Measurements from ENCODE around the gene NANOS1.

DNA sequence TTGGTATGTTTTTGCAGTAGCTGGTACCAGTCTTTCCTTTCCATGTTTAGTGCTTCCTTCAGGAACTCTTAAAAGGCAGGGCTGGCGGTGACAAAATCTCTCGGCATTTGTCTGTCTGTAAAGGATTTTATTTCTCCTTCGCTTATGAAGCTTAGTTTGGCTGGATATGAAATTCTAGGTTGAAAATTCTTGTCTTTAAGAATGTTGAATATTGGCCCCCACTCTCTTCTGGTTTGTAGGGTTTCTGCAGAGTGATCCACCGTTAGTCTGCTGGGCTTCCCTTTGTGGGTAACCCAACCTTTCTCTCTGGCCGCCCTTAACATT, 67.8 kb downstream of the SHTN1 start:
- PRO-cap, 8 experiments: peak in 1 of 8 experiments; most common minus-strand start position 265 of the sequence (in 1)

DNA sequence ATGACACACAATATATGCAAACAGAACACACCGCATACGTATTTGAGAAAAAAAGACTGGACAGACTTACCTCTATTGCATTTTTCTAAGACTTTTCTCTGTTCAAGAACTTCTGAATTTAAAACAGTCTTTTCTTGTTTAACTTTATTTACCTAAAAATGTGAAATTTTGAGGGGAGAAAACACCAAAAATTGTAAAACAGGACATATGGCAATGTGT, 56.2 kb downstream of the SHTN1 start:
- PRO-cap, 8 experiments: no peak in any of the 8 experiments

GRCh38 chr10:116987753-116988095, 17.3 kb downstream of the SHTN1 start:
- PRO-cap, 8 experiments: no peak in any of the 8 experiments

DNA sequence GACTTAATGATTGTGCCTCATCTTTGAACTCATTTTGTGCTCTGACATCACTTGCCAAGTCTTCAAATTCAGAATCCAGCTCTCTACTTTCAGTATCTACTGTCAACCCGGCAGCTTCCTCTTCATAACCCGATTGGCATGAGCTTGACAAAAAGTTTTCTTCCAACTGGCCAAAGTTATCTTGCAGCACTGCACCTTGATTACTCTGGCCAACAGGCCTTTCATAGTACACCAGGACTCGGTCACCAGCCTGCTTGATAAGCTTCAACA, 44.2 kb downstream of the SLC18A2 start:
- PRO-cap, 8 experiments: no peak in any of the 8 experiments

DNA sequence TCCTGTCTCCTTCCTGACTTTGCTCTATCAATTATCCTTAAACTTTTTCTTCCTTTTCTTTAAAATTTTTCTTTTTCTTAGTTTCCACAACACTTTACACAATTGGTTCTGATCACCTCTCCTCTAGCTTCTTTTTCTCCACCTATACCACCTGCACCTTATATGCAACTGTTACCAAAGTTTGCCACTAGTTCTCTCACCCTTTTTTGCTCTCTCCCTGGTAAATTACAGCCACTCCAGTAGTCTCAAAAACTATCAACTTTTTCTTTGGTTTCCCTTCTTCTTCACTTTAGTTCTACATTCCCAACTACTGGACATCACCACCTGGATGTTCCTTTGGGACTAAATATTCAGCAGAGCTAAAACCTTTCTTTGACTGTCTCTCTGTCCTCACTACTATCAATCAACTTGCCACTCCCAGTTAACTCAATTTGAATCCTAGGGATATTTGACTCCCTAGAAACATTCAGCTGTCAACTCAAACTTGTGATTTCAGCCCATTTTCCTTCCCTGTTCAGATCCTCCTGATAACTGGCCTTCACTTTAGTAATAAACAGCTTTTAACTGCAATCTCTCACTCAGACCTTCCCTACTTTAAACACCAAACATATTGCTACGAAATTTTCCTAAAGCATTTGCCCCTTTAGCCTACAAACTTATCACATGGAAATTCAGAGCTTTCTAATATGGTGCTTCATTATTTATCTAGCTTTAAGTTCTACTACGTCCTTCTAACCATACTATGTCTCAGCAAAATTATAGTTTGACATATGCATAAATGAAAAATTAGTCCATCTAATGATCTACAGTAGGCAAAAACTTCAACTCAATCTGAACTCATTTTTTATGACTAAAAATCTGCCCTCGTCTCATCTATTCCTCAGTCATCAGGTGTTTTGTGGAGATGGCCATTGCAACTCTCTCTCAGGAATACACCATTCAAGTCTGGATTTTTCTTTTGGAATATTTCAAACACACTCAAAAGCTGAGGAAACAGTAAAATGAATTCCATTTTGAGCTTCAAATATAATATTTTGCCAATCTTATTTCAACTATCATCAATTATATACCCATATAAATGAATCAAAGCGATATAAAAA, 46.6 kb downstream of the SLC18A2 start:
- PRO-cap, 8 experiments: no peak in any of the 8 experiments

GRCh38 chr10:117318295-117319126, 56.7 kb downstream of the PDZD8 start:
- PRO-cap, 8 experiments: no peak in any of the 8 experiments

- PRO-cap, 8 experiments: peak in 5 of 8 experiments; most common plus-strand start chr10:117374394 (in 4); most common minus-strand start chr10:117374358 (in 5)
These were observed 870 bp downstream of the PDZD8 start for GRCh38 chr10:117374170-117374969.

DNA sequence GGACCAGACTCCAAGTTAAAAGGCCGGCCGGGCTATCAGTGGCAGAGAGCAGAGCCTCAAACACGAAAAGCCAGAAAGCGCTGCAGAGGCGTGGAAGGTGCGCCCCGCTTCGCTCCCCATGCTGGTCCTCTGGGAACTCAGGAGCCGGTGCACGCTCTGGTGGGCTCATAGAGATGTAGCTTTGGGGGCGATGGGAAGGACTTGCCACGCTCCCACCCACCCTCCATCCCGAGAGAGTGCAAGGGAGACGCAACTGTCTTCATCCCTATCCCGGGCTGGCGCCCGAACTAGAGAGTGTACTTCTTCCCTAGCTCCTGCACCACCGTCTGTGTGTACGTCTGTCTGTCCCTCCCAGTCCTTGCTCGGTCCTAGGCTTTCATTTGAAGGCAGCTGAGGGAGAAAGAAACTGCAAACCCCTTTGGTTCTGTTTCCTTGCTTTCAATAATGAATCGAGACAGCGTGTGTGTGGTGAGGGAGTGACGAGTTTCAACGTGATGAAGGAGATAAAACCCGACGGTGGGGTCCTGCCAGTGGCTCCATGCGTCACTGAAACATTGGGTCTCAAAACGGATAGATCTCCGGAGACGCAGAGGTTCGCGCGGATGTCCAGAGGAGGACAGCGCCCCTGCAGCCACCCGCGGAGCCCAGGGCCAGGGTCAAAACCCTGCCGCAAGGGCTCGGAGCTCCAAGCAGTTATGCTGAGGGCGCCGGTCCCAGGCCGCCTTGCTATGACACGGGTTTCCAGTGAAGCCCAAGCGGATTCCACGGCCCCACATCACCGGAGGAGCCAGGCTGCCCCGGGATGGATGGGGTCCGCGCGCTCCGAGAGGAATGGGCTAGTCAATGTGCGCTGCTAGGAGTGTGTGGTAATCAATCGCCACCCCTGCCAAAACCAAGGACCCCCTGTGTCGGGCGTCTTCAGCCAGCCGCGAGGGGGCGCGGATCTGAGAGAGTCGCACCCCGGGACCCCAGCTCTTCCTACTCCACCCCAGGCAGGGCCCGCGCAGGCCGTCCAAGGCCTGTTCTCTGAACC, 5.9 kb upstream of the EMX2 start:
- PRO-cap, 8 experiments: no peak in any of the 8 experiments

DNA sequence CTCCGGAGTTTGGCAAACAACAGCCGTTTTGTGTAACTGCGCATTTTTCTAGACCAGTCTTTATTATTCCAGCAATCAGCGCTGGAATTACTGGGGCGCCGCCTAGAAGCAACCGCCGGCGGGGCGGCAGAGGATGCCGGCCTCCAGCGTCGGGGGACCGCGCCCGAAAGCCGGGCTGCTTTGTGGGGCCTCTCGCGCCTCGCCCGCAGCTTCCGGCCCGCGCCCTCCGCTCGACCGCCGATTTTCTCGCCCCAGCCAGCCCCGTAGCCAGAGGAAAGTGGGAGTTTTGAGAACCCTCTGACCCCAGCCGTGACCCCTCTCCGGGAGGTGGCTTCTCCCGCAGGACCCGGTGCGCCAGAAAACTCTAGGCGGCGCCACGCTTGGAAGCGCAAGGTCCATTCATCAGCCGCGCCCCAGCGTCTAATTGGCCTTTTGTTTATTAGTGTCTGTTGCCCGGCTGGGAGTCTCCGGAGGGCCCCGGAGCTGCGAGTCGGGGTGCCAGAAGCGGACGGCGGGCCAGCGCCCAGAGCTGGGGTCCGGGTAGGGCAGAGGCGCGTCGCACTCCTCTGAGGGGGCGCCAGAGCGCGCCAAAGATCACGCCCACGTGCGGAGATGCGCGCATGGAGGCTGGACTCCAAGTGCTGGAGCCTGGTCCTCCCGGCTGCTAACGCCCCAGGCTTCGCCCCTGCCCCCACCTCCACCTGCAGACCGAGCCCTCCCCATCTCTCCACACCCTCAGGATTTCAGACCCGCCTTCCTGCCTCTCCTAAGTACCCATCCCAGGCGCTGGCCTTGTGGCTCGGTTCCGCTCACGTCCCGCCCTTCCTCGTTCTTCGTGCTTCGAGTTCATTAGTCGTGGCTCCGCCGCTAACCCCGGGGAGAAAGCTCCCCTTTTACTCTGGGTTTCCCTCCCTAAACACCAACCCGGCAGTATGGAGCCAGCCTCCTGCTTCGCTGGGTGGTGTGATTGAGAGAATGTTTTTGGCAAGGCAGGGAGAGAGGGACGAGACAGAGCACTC, 10.9 kb downstream of the EMX2 start:
- PRO-cap, 8 experiments: no peak in any of the 8 experiments

- PRO-cap, 8 experiments: no peak in any of the 8 experiments
These were observed 43.9 kb downstream of the FAM204A start for GRCh38 chr10:118298190-118298618.

DNA sequence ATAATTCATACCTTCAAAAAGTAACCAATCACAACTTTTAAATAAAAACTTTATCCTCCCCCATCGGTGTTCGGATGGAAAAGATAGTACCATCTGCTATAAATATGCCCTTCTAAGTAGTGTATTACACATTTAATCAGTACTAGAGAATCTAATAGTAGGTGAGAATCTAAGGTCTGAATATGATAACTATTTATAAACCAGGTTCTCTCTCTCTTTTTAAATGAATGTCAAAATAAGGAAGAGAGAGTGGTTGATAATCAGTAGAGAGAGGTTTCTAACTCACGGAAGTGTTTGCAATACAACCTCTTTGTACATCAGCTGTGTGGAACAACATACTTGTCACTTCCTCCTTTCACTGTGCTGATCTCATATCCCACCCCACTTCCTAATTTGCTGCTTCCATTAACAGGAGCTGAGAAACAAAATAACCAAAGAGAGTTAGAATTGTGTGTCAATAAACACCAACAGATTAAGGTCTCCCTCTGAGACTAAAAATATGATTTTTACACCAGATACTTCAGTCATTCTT, 25.2 kb downstream of the CACUL1 start:
- PRO-cap, 8 experiments: peak in 2 of 8 experiments; most common plus-strand start position 434 of the sequence (in 2)

DNA sequence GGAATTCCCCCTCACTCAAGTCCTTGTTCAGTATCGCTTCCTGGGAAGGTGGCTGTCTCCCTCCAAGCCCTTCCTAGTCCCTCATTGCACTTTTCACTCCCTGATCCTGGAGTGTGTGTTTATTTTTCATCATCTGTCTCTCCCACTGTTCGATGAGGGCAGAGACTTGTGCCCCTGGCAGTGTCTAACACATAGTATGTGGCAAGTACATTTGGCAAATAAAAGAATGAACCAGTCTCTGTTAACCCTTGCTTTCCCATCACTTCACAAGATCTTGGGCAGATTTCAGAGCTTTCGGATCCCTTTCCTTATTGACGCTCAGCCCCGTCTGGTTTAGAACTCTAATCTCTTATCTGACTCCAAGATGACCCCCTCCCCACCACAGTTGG, 24.0 kb upstream of the CACUL1 start:
- PRO-cap, 8 experiments: no peak in any of the 8 experiments

DNA sequence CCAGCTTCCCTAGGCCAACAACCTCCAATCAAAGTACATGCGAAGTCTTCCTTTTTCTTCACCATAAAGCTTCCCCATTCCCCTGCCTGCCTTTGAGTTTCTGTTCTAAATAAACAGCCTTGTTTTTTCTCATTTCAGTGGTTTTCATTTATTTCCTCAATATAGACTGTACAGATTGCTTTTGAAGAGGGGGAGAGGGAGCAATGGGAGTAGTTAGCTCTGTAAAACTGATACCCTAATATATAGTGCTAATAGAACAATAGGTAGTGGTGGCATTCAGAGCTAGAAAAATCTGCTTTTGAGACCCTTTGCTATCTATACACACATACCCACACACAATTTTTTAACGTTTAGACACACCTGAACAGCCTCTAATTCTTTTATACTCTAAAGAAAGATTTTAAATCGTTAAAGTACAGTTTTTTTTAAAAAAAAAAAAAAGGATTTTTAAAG, 38.0 kb upstream of the CACUL1 start:
- PRO-cap, 8 experiments: peak in 2 of 8 experiments; most common plus-strand start position 171 of the sequence (in 1)

DNA sequence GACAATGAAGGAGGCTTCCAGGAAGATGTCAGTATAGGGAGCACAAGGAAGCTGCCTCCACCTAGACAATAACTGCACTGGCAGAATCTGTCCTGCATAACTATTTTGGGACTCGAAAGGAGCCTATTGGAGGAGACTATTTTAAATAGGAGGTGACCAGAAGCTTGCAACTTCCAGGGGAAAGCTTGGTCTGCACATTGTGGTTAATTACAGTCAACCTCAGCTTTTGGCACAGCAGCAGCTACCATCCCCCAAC, 46.3 kb upstream of the NANOS1 start:
- PRO-cap, 8 experiments: no peak in any of the 8 experiments

- PRO-cap, 8 experiments: peak in 5 of 8 experiments; most common plus-strand start chr10:119029714 (in 4); most common minus-strand start chr10:119030046 (in 2)
These were observed at the start of gene NANOS1 for GRCh38 chr10:119029057-119030303. Gene NANOS1 (plus strand): TSS chr10:119029714.

GRCh38 chr10:119030660-119031658, 1.4 kb downstream of the NANOS1 start:
- PRO-cap, 8 experiments: peak in 1 of 8 experiments; most common minus-strand start chr10:119030892 (in 1)

DNA sequence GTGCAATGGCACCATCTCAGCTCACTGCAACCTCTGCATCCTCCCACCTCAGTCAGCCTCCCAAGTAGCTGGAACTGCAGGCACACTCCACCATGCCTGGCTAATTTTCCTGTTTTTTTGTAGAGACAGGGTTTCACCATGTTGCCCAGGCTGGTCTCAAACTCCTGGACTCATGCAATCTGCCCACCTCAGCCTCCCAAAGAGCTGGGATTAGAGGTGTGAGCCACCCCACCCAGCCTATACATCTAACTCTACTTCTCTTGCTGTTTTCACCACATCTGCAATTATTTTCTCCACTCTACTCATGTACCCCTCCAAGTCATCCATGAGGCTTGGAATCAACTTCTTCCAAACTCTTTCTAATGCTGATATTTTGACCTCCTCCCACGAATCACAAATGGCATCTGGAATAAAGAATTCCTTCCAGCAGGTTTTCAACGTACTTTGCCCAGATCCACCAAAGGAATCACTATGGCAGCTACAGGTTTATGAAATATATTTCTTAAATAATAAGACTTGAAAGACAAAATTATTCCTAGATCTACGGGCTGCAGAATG, 23.0 kb downstream of the NANOS1 start:
- PRO-cap, 8 experiments: peak in 2 of 8 experiments; most common minus-strand start position 56 of the sequence (in 2)

GRCh38 chr10:119056687-119057108, 23.9 kb downstream of the EIF3A start:
- PRO-cap, 8 experiments: peak in 1 of 8 experiments; most common minus-strand start chr10:119056759 (in 1)

DNA sequence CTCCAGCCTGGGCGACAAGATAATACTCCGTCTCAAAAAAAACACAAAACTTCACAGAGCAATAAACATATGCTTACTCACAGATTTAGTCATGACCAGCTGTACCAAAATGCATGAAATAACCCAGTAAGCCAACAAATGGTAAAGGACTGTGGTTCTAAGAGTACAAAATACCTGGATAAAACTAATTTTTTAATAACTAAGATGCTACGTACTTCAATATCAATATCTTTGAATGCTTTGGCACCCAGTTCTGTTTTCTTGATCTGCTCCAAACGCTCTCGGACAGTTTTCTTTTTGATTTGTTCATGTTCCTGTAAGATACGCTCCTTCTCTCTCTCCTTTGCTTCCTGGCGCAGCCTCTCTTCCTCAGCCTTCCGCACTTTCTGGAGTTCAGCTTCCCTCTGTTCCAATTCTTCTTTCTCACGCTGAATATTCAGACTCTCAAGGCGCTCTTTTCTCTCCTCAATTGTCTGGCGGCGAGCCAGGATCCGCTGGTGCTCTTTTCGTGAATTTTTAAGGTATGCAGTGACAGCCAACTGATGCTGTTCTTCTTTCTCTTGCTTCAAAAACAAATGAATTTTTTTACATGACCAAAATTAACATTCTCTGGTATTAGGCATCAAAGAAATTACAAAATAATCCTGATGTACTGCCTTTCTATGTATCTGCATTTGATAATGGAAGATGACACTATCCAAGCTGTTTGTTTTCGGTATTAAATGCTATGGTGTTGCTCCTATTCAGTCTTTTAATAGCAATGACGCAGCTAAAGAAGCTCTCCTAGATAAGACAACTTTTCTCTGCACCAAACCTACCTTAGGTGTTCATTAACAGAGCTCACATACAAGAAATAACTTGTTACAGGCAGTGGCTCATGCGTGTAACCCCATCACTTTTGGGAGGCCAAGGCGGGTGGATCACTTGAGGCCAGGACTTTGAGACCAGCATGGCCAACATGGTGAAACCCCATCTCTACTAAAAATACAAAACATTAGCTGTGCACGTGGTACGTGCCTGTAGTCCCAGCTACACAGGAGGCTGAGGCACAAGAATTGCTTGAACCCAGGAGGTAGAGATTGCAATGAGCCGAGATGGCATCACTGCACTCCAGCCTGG, 22.5 kb downstream of the EIF3A start:
- PRO-cap, 8 experiments: peak in 2 of 8 experiments; most common minus-strand start position 266 of the sequence (in 1)

DNA sequence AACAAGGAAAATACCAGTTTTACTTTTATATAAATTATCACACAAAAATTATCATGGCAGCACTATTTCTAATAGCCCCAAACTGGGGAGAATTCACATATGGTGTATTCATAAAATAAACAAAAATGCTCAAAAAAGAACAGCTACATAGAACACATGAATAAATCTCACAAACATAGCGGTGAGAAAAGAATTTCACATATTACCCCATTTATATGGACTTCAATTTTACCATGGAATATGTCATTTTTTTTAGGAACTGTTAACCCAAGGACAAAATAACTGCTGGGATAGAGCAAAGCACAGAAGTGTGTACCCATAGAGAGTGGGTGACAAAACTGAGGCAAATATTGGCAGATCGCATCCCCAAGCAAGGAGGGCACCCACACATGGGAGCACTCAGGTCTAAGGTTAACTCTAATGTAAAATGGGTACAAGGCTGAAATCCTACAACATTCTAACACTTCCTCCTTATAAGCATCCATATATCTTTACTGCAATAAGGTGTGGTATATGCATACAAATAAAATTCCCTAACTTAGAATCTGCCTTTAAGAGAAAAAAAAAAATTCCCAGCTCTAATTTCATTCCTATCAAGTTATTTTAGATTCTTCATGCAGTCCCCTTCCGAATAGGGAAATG, 18.8 kb downstream of the EIF3A start:
- PRO-cap, 8 experiments: no peak in any of the 8 experiments